Right atrium auricular region (tissue), 2 donors: ENCODE measurements around the genes ABCC5, EEF1AKMT4 and FAM131A.

DNA sequence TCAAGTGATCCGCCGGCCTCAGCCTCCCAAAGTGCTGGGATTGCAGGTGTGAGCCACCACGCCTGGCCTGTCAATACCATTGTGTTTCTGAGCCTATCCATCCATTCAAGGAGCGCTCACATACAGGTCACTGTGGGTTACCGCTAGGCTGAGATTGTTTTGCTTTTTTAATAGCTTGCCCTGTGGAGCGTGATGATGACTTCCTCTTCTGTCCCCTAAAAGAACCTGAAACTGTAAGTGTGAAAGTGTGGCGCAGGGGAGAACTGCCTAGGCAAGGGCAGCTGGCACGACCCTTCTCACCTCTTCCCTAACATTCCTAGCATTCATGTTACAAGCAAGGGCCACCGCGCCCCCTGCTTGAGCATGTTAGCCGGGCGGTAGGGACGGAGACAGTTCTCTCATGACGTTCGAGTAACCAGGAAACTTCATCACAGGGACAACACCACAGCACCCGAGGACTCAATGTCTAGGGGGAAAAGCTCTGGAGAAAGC is 867 bp downstream of the LAMP3 start:
- PRO-cap, result no peak
- RAMPAGE, long total RNA, 2 experiments, result no peak in any of the 2 experiments

DNA sequence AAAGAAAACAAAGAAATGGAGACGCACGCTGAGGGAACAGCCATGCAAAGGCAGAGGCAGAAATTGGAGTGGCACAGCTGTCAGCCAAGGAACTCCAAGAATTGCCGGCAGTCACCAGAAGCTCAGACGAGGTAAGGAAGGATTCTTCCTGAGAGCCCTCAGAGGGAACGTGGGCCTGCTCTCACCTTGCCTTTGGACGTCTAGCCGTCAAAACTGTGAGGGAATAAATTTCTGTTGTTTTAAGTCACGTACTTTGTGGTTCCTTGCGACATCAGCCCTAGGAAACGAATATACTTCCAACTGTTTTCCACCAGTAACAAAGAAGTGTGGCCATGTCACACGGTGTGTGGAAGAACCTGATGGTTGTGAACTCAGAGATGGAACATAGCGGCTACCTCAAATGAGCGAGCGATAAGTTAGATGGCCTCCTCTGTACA is 41.0 kb upstream of the B3GNT5 start:
- PRO-cap, result no peak
- RAMPAGE, long total RNA, 2 experiments, result no peak in any of the 2 experiments

- PRO-cap, result no peak
- RAMPAGE, long total RNA, 2 experiments, result no peak in any of the 2 experiments
Observed at GRCh38 chr3:183269358-183270469, 16.7 kb downstream of the B3GNT5 start.

GRCh38 chr3:183276585-183276995 is 23.5 kb downstream of the B3GNT5 start:
- PRO-cap, result no peak
- RAMPAGE, long total RNA, 2 experiments, result no peak in any of the 2 experiments

DNA sequence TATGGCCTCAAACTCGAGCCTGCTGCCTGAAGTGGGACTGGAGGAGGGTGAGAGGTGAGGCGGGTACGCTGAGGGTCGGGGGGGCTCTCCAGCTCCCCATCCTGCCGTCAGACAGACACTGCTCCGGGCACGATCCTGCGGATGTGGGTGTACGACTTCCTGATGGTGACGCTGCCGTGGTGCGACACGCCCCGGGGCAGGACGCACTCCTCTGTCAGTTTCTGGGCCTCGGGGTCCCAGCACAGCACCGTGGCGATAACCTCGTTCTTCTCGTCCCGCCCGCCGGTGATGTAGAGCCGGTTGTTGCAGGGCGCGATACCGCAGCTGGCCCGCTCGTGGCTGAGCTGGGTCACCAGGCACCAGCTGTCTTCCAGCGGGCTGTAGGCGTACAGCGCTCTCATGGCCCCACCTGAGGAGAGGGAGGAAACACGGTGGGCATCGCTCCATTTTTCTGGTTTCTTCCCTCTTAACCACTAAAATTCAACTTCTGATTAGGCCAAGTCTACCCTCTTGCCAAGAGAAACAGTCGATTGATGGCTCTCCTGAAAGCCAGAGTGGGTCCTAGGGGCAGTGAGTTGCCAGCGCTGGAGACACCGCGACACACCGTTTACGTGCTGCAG is 63.5 kb upstream of the MCF2L2 start:
- PRO-cap, result no peak
- RAMPAGE, long total RNA, 2 experiments, result no peak in any of the 2 experiments

DNA sequence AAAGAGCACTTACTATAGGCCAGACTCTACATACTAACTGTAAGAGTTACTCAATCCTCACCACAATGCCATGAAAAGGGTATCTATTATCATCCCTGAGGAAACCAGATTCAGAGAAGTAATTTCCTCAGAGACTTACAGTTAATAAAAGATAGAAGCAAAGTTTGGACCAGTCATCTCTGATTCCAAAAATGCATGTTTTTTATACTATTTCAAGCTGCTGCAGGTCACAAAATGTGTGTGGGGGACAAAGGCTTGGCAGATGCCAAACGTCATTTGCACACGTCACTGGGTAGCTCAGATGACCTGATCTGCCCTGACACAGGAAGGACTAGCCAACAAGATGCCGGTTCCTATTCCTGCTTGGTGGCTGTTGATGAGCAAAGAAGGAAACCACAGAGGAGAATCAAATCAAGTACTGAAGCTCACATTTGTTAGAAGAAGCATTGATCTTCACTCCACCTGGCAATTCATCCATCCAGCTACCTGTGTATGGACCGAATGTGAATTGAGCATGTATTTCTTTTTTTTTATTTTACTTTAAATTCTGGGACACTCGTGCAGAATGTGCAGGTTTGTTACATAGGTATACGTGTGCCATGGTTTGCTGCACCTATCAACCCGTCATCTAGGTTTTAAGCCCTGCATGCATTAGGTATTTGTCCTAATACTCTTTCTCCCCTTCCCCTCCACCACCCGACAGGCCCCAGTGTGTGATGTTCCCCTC is 42.2 kb downstream of the KLHL6 start:
- PRO-cap, result no peak
- RAMPAGE, long total RNA, 2 experiments, result no peak in any of the 2 experiments

DNA sequence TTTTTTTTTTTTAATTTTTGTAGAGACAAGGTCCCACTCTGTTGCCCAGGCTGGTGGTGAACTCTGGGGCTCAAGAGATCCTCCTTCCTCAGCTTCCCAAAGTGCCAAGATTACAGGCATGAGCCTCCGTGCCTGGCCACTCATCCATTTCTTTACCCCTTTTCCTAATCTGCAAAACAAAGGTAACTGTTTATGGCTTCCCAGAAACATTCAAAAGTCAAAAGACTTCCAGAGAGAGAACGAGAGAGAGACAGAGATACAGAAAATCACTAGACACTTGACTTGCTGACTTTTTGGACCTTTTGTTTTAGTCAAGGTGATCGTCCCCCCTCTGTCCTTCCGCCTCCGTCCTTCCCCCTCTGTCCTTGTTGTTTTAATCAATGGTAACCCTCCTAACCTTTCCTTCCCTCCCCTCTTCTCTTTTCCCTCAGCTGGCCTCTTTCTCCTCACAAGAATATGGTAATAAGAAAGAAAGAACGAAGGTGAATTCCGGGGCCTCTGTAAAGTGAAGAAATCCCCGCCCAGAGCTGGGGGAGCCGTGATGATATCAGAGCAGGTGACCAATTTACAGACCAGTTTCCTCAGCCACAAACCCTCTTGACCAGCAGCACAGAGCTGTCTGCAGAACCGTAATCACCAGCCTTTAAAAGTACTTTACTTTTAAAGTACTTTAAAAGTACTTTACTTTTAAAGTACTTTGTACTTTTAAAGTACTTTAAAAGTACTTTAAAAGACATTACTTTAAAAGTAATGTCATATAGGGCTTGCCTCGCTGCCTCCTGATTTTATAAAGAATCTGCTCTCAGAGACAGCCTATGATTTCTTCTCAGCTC is 21.9 kb downstream of the KLHL6 start:
- PRO-cap, result no peak
- RAMPAGE, long total RNA, 2 experiments, result no peak in any of the 2 experiments

GRCh38 chr3:183541117-183541503 is 14.4 kb downstream of the KLHL6 start:
- PRO-cap, result no peak
- RAMPAGE, long total RNA, 2 experiments, result no peak in any of the 2 experiments

- PRO-cap, result no peak
- RAMPAGE, long total RNA, 2 experiments, result no peak in any of the 2 experiments
Observed at GRCh38 chr3:183980289-183980938, 37.3 kb downstream of the ABCC5 start.

DNA sequence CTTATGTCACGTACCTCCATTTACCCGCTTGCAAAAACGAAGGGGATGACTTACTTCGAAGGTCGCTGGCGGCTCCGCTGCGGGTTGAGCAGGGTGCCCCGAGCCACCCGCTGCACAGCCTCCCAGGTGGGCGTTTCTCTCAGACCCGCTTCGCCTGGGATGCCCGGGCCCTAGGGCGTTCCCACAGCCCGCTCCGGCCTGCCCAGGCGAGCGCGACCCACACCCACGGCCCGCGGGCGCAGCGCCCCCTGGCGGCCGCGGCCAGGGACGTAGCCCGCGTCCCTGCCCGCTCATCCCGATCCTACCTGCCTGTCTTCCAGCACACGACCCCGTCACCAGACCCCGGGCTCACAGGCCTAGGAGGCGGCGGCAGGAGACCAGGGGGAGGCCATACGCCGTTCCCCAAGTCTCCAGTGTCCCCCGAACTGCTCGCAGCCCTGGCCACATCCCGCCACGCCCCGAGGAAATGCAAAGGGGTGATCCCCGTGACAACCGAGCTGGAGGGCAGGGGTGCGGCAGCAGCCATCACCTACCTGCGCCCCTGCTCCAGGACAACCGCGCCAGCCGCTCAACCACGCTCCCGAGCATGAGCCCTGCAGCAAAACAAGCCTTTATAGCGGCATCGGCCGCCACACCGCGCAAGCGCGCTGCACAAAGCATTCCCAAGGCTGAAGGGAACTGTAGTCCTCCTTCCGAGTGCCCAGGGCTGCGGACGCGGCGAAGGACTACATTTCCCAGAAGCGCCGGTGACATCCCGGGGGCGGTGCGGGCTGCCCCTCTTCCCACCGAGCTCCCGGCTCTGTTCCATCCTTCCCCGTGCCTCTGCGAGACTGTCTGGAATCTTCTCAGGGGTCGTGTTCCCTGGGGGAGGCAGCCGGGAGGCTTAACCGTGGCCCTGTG is at the start of gene ABCC5:
Gene ABCC5, minus strand, starts transcription at position 588 of the 900 bp plus-strand sequence.
- PRO-cap, result bidirectional peak, plus-strand start at position 48 of the sequence, minus-strand start outside the sequence; bidirectional peak, plus-strand start at position 807 of the sequence, minus-strand start at position 588 of the sequence
- RAMPAGE, long total RNA, 2 experiments, result start-site peak on the minus strand in 2 of 2 experiments, centred at positions 618 to 627 of the sequence, 146 to 167 reads per replicate

GRCh38 chr3:184137610-184138329 is 2.6 kb downstream of the EIF2B5 start:
- PRO-cap, result no peak
- RAMPAGE, long total RNA, 2 experiments, result no peak in any of the 2 experiments

DNA sequence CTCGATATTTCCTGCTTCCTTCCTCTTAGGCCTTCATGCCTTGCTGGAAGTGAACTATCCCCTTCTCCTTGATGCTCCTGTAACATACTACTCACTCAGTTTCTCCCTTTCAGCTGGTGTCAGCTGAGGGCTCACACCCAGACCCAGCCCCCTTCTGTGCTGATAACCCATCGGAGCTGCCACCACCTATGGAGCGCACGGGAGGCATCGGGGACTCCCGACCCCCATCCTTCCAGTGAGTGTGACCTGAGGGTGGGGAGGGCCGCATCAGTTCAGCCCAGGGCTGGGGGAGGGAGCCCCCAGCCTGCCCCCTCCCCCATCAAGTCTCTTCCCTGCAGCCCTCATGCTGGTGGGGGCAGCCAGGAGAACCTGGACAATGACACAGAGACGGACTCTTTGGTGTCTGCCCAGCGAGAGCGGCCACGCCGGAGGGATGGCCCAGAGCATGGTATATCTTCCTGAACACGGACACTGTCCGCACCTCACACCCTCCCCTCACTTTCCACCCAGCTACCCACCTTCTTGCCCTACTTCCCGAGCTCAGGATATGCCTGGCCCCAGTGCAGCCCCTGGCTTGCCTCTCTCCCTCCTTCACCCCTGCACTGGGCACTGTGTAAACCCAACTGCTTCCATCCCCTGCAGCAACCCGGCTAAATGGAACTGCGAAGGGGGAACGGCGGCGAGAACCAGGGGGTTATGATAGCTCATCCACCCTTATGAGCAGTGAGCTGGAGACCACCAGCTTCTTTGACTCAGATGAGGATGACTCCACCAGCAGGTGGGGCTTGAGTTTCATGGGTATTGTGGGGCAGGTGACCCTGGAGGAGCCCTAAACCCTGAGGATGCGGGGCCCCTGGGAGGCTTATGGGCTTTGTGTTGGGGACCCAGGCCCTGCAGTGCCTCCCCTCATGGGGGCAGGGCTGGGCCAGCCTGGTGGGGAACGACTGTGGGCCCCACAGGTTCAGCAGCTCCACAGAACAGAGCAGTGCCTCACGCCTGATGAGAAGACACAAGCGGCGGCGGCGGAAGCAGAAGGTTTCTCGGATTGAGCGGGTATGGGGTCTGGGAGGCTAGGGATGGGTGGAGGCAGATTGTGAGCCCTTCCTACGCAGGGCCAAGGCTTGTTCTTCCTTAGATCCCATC is 9.3 kb downstream of the DVL3 start:
- PRO-cap, result no peak
- RAMPAGE, long total RNA, 2 experiments, result no peak in any of the 2 experiments

DNA sequence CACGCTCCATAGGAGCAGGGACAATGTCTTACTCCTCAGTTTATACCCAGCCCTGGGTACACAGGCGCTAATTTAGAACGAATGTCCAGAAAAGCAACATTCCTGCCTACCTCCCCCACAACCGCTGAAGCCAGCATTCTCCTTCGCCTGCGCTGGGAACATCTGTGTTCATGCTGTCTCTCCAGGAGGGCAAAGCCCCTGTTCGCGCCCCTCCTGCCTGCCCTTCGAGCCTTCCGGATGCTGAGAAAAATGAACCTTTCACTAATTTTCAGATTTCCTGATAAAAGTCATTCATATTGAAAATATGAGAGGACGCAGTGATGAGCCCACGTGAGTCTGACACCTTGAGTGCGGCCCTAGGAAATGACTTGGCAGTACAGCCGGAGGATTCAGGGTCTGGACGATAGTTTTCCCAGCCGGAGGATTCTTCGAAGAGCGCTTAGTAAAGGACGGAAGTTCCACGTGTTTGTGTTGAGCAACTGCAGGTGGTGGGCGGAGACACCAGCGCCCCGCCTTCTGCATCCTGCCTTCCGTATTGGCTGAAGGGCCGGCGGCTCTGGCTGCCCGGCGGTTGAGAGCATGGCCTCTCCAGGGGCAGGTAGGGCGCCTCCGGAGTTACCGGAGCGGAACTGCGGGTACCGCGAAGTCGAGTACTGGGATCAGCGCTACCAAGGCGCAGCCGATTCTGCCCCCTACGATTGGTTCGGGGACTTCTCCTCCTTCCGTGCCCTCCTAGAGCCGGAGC is at the start of gene EEF1AKMT4:
Gene EEF1AKMT4, plus strand, starts transcription at position 557 of the 745 bp plus-strand sequence.
- PRO-cap, result bidirectional peak, plus-strand start at position 570 of the sequence, minus-strand start at position 444 of the sequence
- RAMPAGE, long total RNA, 2 experiments, result start-site peak on the plus strand in 2 of 2 experiments, centred at positions 558 to 601 of the sequence, 12 to 96 reads per replicate

DNA sequence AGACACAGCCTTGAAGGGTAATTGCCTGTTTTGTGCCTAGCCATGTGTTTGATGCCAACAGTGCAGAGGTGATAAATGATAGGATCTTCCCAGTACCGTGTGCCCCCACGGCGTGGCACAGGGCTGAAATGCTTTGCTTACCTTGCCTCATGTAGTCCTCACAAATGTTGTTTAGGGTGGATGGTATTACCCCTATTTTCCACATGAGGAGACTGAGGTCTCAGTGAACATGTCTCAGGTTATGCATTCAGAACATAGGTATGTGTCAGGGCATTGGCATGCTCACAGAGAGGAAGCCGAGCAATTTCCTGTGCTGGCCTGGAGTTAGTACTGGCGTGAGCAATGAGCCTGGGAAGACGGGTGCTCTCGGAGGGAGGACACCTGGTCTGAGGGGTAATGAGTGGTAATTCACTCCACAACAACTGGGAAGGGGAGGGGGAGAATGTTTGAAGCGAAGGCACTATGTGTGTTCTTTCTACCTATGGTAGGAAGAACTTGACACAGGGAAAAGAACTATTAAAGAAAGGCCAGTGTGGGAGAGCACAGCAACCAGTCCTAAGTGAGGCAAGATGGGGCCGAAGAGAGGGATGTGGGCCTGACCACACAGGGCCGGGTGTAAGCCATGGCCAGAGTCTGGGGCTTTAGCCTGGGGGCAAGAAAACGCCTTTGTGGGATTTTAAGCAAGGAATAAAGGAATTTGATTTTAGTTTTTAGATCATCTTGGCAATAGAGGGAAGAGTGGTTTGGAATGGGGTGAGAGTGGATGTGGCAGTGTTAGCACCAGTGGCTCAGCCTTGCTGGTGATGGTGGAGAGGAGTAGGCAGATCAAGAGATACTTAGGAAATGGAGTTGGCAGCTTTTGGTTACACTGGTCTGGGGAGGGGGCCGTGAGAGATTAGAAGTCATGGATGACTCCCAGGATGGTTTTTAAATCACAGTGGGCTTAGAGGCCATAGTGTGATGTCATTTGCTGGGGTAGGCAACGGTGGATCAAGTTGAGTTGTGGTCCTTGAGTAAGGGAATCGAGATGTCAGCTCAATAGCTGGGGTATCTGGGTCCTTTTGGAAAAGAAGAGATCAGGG is 4.8 kb upstream of the FAM131A start:
- PRO-cap, result unidirectional peak, plus-strand start at position 327 of the sequence
- RAMPAGE, long total RNA, 2 experiments, result no peak in any of the 2 experiments

- PRO-cap, result bidirectional peak, plus-strand start at chr3:184337602, minus-strand start at chr3:184337481
- RAMPAGE, long total RNA, 2 experiments, result start-site peak on the plus strand in 1 of 2 experiments, at chr3:184337563-184337620 at its widest, 25 reads per replicate
Observed at GRCh38 chr3:184337289-184338119, at the start of gene FAM131A. FAM131A (plus strand) TSS chr3:184337600.

DNA sequence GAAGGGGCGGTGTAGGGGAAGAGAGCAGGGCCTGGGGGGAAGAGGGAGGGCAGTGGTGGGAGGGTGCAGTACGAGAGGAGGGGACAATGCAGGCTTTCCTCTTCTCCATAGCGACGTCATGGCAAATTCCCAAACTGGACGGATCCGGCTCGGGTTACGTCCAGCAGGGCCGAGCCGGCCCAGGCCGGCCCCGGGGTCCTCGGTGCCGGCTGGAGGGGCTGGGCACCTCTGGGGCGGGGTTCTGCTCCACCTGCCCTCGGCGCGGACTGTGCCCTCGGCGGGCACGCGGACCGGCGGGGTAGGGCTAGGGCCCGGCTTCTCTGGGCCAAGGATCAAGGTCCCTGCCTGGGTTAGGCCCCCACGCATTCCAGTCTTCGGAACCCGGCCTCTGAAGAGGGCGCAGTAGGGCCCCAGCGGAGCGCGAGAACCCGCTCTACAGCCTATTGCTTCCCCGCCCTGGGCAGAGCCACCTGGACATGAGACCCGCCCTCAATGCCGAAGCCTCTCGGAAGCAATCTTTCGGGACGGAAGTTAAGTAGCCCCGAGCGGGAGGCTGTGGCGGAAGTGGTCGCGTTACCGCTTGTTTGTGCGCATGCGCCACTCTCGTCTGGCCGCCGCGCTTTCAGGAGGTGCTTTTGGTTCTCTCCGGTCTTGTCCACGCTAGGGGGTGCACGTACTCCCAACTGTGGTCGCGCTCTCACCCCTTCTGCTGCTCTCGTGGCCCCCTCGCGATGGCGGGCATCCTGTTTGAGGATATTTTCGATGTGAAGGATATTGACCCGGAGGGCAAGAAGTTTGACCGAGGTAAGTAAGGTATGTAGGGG is 1.5 kb downstream of the POLR2H start:
- PRO-cap, result bidirectional peak, plus-strand start at position 132 of the sequence, minus-strand start at position 44 of the sequence; bidirectional peak, plus-strand start at position 648 of the sequence, minus-strand start at position 507 of the sequence
- RAMPAGE, long total RNA, 2 experiments, result start-site peak on the plus strand in 1 of 2 experiments, centred at position 640 of the sequence, 404 reads per replicate

- PRO-cap, result no peak
- RAMPAGE, long total RNA, 2 experiments, result no peak in any of the 2 experiments
Observed at GRCh38 chr3:184399362-184399944, 19.6 kb downstream of the CHRD start.

DNA sequence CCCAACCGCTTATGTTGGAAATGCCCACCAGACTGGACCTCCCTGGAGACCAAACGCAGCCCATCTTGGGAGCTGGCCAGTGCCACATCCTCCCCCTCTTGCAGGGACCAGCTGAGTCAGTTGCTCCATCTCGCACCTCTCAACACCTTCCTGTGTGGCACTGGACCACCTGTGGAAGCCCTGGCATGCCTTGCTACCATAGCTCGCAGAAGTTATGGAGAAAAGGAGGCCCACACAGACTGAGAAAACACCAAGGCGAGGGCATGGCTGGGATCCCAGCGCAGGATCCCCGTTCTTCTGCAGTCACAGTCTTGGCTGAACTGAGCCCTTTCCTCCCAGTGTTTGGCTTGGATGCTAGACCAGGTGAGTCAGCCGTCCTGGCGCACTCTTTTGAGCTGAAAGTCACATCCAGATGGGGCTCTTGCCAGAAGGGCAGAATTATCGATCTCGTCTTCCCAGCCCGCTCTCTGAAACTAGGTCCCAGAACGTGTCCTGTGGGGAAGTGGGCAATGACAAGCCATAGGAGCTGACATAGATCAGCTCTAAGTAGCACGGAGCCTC is 46.9 kb downstream of the CHRD start:
- PRO-cap, result no peak
- RAMPAGE, long total RNA, 2 experiments, result no peak in any of the 2 experiments

DNA sequence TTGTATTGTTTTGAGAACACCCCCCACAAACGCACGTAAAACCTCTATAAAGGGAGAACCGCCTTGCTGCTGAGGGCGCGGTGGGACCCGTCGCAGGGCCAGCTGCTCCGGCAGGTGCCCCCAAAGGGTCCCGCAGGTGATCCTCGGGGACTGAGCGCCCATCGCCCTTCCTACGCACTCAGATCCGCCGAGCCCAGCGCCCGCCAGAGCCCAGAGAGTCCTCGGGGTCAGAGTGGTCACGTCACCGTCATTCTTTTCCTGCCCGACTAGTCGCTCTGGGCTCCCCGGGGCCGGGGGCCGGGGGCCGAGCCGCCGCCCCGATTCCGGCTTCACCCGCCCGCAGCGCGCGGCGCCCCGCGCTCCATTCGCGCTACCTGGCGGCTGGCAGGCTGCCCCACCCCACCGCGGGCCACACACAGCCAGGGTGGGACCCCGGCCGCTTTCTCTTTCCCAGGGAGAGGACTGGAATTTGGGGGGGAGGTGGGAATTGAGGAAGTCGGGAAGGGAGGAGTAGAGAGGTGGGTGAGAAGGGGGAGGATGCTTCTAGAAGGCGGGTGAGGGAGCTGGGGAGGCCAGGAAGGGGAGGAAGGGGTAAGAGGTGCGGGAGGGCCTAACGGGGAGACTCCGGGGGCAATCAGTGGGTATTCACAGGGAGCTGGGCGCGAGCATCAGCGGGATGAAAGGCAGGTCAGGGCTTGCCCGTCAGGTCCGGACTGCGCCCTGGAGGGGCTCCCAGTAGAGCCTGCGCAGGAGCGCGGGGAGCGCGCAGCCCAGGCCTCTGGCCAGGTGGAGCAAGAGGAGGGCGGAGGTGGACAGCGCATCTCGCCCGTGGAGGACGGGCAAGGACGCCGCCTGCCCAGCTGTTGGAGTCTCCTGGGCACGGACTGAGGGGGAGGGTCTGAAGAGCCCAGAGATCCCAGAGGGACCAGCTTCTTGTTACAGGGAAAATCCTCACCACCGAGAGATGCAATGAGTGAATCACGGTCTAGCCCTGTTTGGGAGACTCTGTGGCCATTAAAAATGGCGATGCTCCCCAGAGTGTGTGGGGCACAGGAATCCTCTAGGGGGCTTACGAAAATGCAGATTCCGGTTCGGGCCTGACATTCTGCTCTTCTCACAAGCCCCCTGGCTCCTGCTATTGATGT is 35.9 kb upstream of the EPHB3 start:
- PRO-cap, result no peak
- RAMPAGE, long total RNA, 2 experiments, result no peak in any of the 2 experiments

- PRO-cap, result unidirectional peak, minus-strand start at chr3:184563136
- RAMPAGE, long total RNA, 2 experiments, result no peak in any of the 2 experiments
Observed at GRCh38 chr3:184562444-184563294, 1.1 kb downstream of the EPHB3 start.